Heart right ventricle (tissue), 2 donors: ENCODE results near the gene C3orf22.

DNA sequence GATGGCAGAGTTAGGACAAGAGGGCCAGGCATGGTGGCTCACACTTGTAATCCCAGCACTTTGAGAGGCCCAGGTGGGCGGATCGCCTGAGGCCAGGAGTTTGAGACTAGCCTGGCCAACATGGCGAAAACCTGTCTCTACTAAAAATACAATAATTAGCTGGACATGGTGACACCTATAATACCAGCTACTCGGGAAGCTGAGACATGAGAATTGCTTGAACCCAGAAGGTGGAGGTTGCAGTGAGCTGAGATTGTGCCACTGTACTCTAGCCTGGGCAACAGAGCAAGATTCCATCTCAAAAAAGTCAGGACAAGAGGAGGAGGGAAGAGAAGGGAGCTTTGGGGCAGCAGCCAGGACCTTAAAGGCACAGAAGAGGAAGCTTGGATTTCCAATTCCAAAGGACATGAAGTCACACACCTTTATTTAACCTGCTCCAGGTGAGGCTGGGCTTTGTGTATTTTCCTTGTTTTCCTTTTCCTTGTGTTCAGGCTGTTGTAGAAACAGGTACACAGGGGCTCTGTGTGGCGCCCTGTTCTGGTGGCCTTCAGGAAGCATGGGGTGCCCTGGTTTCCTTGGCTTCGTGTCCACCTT lies 180.6 kb upstream of the OSBPL11 start:
- PRO-cap, 2 experiments: no peak in any of the 2 experiments

DNA sequence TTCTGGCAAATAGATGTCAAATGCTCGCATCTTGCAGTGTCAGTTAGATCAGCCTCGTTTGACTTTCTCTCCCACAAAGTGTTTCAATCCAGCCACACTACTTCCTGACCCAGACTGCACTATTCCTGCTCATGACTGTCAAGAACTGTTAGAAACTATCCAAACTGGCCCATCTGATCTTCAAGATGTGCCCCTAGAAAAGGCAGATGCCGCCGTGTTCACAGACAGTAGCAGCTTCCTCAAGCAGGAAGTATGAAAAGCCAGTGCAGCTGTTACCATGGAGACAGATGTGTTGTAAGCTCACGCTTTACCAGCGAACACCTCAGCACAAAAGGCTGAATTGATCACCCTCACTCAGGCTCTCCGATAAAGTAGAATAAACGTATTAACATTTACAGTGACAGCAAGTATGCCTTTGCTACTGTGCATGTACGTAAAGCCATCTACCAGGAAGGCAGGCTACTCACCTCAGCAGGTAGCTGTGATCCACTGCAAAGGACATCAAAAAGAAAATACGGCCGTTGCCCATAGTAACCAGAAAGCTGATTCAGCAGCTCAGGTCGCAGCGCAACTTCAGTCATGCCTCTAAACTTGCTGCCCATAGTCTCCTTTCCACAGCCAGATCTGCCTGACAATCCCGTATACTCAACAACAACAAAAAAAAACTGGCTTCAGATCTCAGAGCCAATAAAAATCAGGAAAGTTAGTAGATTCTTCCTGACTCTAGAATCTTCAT lies 132.9 kb upstream of the ROPN1B start:
- PRO-cap, 2 experiments: no peak in any of the 2 experiments

- PRO-cap, 2 experiments: no peak in any of the 2 experiments
Measured at GRCh38 chr3:125915224-125915630, 53.8 kb upstream of the ROPN1B start.

GRCh38 chr3:125975225-125975702 lies 6.3 kb downstream of the ROPN1B start:
- PRO-cap, 2 experiments: no peak in any of the 2 experiments

DNA sequence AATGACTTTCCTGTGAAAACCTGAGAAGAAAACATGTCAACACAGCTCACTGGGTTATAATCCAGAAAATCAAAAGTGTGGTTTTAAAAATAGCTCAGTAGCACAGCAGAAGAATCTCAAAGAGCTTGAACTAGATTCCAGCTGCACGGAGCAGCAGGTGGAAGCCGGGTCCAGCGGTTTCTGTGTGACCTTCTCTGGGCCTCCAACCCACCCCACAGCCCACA lies 23.4 kb downstream of the SLC41A3 start:
- PRO-cap, 2 experiments: peak in 1 of 2 experiments; most common plus-strand start position 133 of the sequence (in 1)

DNA sequence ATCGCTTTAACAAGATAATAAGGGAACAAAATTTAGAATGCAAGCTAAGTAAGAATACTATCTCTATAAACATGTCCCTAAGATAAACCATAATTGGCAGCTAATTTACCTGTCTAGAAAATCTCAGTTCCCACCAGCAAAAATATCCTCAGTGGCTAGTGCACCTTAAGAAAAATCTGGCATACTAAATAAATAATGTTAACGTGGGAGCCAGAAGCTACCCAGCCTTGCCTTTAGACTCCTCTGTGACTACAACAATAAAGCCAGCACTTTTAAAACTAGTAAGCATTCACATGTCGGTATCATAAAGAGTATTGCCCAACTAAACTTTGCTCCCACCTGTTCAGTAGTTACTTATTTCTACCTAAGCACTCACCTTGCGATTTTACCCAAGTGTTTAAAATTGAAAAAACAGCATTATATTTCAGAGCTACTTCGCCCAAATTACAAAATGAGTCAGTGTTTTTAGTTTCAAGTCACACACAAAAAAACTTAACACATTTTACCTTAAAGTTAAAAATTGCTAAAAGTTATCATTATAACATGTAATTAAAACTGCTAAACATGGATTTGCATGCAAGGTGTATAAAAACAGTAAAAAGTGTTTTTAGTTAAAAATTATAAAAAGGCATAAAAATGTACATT lies 12.8 kb downstream of the ALDH1L1 start:
- PRO-cap, 2 experiments: no peak in any of the 2 experiments

GRCh38 chr3:126288372-126288882 lies 68.8 kb downstream of the KLF15 start:
- PRO-cap, 2 experiments: peak in 2 of 2 experiments; most common plus-strand start chr3:126288636 (in 1); most common minus-strand start chr3:126288588 (in 1)

DNA sequence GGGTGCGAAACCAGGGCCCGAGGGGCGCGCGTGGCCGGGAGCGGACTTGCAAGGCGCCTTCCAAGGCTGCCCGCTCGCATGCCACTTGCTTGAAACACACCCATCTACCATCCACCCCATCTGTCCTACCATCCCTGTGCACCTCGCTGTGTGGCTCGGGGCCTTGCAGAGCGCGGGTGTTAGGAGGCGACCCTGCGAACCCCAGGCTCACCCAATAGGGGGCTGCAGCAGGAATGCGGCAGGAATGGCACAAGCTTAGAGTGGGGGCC lies 273 bp downstream of the CFAP100 start:
- PRO-cap, 2 experiments: no peak in any of the 2 experiments

DNA sequence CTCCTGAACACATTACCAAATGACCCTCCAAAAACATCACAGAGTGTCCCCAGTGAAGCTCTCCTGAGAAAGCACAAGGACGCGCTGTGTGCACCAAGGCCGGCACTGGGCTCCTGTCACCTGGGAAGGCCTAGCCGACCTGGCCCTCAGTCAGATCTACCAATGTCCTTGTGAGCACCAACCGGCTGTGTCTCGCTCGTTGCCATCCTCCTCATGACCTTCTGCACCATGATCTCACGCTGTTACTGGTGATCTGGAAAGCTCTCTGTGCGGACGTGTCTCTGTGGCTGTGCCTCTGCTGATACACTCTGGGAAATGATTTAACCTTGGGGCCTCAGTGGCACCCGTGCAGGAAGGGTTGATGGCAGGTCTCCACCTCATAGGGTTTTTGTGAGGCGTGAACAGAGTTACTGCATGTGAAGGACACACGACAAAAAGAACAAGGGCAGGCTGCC lies 24.2 kb downstream of the ZXDC start:
- PRO-cap, 2 experiments: no peak in any of the 2 experiments

- PRO-cap, 2 experiments: no peak in any of the 2 experiments
Measured at GRCh38 chr3:126470649-126471260, 4.9 kb downstream of the ZXDC start.

DNA sequence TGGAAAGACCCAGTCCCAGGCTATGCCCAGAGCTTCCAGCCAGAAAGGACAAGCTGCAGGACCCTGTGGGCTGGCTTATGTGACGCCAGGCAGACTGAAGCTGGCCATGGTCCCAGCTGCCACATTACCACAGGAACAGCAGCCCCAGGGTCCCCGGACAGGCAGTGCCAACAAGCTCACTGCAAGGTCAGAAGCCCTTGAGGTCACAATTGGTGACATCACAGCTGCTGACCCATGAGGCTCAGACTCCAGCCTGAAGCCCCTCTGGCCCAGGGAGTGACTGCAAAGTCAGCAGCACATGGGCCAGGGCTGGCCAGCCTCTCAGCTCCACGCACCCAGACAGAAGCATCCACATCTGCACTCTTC lies at the start of gene C3orf22:
C3orf22 (minus strand) TSS at position 166 of the 366 bp plus-strand sequence.
- PRO-cap, 2 experiments: no peak in any of the 2 experiments

DNA sequence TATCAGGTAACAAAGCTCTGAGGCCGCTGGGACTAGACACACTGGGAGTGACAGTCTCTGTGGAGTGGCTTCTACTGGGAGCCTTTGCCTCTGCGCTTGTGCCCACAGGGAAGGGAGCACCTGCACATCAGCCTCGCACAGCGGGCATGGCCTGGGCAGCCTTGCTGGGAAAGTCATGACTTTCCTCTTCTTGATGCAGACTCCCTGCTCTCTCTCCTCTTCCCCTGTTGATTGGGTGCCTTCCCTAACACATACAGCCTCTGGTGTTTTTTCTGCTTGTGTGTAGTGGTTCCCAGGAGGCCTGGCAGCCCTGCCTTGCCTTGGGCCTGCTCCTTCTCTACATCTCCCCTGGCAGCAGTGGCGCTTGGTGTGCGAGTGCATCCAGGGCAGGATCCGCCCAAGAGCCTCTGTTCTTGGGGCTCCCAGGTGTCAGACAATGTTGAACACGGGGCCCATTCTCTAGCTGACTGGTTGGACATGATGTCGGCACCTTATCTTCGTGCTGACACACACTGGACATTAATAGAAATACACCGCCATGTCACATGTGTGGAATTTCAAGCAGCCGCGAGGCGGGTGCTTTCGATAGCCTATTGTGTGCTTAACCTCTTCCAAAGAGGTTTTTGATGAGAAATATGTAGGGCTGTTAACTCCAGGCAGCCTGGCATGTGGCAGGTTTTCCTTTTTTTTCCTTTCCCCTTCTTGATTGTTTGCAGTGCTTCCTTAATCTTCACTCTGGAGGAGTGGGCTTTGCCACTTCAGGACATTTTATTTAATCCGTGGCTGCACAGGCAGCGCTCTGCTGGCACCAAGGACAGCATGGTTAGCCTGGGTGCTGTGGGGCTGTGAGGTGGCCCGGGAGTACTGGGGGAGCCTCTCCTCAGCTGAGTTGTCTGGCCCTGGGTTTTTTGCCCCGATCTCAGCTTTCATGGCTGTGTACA lies 42.4 kb downstream of the CHCHD6 start:
- PRO-cap, 2 experiments: peak in 1 of 2 experiments; most common plus-strand start position 547 of the sequence (in 1); most common minus-strand start position 438 of the sequence (in 1)

GRCh38 chr3:126932528-126933063 lies 50.3 kb upstream of the PLXNA1 start:
- PRO-cap, 2 experiments: no peak in any of the 2 experiments

- PRO-cap, 2 experiments: no peak in any of the 2 experiments
Measured at GRCh38 chr3:126956912-126957640, 25.8 kb upstream of the PLXNA1 start.

DNA sequence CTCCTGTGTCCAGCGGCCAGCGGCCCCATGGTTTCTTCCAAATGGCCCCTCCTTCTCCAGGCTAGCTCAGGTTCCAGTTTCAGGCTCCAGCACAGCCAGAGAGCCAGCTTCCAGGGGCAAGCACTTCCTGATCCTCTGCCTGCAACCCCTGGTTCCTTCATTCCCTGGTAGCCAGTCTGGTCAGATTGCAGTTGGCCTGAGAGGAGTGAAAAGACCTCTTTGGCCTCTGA lies 21.0 kb upstream of the PLXNA1 start:
- PRO-cap, 2 experiments: no peak in any of the 2 experiments

DNA sequence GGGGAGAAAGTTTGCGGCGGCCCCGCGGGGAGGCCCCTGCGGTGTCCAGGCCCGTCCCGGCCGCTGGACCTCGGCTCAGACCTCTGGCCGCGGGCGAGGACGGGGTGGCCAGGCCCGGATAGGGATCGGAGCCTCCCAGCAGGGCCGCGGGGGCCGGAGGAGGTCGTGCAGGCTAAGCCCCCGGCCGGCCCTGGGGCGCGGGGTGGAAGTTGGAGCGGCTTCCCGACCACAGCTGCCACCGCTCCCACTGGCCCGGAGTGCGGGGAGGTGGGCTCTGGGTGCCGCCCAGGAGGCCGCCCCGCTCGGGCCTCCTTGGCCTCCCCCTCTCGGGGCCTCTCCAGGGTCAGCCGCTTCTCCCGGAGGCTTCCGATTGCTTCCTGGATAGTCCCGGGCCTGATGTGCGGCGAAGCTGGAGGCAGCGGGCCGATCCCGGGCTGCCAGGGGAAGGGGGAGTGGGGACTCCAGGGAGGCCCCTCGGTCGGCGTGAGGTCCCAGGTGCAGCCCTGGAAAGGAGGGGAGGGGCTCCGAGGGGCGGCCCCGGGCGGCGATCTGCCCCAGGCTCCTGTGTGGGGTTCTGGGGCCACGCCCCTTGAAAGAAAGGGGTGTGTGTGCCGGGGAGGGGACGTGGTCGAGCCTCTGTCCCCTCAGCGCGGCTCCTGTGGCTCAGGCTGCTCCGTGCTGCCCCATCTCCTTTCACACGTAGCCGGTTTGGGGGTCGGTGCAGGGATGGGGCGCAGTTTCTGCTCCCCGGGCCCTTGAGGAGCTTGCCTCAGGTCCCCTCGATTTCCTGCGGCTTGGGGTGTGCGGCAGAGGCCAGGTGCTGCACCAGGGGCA lies 994 bp downstream of the PLXNA1 start:
- PRO-cap, 2 experiments: no peak in any of the 2 experiments

DNA sequence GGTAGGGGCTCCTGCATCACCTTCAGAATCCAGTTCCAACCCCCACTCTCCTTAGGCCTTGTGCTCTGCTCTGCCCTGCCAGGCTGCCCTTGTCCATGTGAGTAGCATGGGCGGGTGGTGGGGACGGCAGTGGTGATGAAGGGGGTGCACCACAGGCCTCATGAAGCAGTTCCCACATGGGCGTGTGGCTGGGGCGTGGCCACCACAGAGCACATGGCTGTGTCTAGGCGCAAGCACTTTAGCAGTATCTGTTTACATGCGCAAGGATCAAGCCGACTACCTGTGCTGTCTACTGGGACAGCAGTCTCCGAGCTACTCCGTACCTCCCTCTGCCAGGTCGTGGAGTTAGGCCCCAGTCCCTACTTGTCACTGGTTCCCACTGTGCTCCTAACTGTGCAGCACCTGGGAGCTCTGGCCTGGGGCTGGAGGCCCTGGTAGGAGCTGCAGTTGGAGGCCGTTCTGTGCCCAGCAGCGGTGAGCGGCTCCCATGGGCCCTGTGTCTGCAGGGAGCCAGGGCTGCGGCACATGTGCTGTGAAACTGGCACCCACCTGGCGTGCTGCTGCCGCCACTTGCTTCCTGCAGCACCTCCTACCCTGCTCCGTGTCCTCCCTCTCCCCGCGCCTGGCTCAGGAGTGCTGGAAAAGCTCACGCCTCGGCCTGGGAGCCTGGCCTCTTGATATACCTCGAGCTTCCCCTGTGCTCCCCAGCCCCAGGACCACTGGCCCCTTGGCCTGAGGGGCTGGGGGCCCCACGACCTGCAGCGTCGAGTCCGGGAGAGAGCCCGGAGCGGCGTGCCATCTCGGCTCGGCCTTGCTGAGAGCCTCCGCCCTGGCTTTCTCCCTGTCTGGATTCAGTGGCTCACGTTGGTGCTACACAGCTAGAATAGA lies 53.6 kb downstream of the PLXNA1 start:
- PRO-cap, 2 experiments: no peak in any of the 2 experiments

- PRO-cap, 2 experiments: peak in 1 of 2 experiments; most common plus-strand start chr3:127456807 (in 1)
Measured at GRCh38 chr3:127456158-127456937, 134.2 kb downstream of the TPRA1 start.

DNA sequence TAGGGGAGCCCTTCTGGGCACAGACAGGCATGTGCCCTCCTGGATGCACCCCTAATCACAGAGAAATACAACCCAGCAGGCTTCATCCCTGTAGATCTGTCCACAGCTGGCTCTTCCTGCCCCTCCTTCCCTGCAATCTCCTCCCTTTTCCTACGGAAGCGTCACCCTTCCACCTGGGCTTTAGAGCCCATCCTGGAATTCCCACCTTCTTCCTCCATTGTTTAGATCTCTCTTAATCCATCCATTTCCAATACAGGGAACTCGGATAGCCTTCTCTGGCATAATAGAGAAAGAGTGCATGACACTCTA lies 27.1 kb downstream of the ABTB1 start:
- PRO-cap, 2 experiments: peak in 2 of 2 experiments; most common plus-strand start position 183 of the sequence (in 1); most common minus-strand start position 98 of the sequence (in 2)

GRCh38 chr3:127701318-127701540 lies 28.5 kb downstream of the ABTB1 start:
- PRO-cap, 2 experiments: peak in 2 of 2 experiments; most common plus-strand start chr3:127701399 (in 2)